Neutrophil (primary cell): ENCODE measurements around a stretch of chr5.

GRCh38 chr5:127961720-127962130 is 121.8 kb upstream of the SLC12A2 start:
- PRO-cap, result no peak

- PRO-cap, result no peak
These were observed 64.0 kb upstream of the SLC12A2 start for GRCh38 chr5:128019365-128020116.

DNA sequence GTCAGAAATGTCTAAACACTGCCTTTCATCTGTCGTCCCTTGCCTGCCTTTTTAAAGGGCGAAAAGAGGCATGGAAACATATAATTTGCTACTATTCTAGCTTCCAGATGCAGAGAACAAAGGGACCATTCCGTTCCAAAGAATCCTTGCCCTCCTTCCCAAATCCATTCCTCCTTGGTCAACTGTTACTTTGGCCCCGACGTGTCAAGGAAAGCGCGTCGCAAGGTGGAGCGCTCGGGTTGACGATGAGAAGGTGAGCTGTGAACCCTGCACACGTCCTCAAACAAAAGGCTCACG is 1.4 kb downstream of the FBN2 start:
- PRO-cap, result no peak

DNA sequence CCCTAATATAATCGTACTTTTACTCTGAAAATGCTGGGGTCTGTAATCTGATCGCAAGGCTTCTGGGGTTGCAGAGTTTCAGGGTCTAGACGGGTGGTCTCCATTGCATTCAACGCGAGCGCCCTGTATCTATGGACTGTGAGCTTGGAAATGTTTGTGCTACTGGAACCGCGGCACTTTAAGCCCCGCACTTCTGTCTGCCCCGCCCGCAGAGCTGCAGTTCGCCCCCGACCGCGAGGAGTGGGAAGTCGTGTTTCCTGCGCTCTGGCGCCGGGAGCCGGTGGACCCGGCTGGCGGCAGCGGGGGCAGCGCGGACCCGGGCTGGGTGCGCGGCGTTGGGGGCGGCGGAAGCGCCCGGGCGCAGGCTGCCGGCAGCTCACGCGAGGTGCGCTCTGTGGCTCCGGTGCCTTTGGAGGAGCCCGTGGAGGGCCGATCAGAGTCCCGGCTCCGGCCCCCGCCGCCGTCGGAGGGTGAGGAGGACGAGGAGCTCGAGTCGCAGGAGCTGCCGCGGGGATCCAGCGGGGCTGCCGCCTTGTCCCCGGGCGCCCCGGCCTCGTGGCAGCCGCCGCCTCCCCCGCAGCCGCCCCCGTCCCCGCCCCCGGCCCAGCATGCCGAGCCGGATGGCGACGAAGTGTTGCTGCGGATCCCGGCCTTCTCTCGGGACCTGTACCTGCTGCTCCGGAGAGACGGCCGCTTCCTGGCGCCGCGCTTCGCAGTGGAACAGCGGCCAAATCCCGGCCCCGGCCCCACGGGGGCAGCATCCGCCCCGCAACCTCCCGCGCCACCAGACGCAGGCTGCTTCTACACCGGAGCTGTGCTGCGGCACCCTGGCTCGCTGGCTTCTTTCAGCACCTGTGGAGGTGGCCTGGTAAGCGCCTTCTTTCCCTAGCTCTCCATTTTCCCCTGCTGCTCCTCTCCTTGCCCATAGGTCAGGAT is 1.1 kb downstream of the ADAMTS19 start:
- PRO-cap, result no peak

DNA sequence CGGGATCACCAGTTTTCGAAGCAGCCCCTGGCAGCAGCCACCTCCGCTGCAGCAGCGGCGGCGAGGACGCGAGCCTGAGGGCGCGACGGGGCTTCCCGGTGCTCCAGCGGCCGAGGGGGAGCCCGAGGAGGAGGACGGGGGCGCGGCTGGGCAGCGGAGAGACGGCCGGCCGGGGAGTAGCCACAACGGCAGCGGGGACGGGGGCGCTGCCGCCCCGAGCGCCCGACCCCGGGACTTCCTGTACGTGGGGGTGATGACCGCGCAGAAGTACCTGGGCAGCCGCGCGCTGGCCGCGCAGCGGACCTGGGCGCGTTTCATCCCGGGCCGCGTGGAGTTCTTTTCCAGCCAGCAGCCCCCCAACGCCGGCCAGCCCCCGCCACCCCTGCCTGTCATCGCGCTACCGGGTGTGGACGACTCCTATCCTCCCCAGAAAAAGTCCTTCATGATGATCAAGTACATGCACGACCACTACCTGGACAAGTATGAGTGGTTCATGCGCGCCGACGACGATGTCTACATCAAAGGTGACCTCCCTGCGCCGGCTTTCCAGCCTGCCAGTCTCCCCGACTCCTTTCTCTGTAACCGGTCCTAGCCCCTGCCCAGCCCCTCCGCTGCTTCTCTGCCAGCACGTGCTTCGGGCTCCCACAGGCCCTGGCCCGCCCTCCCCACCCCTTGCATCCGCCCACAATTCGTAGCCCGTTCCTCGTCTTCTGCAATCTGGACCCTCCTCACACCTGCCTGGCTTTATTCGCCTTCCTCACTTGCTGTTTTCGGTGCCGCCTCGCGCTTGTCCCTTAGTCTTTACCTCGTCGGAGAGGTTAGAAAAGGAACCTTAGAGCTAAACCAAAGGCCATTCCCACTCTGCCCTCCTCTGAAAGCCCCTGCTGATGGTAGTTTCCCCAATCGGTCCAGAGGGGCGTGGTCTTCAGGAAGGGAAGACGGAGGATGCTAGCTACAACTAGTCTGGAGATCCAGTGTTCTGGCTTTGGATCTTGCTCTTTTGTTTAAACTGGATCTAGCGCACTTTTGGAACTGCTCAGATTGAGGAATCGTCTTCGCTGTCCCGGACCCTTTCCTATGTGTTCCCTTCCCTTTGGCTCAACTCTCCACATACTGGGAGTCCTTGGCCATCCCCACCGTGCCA is 1.2 kb downstream of the CHSY3 start:
- PRO-cap, result no peak

DNA sequence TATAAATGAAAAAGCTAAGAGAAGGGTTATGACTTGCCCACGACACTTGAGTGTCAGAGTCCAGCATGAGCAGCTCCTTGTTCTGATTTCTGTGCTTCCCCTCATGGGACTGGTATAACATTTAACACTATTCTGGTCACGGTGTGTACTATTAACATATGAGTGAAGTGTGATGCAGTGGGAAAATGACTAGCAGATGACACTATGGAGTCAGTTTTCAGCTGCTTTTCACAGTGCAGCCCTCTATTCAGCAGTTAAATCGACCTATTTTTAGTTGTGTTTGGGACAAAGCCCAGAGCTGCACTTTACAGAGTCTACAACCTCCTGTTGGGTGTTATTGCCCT is 59.1 kb downstream of the CHSY3 start:
- PRO-cap, result no peak

GRCh38 chr5:131265256-131265988 is 1.6 kb downstream of the CDC42SE2 start:
- PRO-cap, result no peak

GRCh38 chr5:131271269-131271609 is 7.4 kb downstream of the CDC42SE2 start:
- PRO-cap, result unidirectional peak, plus-strand start at chr5:131271490

DNA sequence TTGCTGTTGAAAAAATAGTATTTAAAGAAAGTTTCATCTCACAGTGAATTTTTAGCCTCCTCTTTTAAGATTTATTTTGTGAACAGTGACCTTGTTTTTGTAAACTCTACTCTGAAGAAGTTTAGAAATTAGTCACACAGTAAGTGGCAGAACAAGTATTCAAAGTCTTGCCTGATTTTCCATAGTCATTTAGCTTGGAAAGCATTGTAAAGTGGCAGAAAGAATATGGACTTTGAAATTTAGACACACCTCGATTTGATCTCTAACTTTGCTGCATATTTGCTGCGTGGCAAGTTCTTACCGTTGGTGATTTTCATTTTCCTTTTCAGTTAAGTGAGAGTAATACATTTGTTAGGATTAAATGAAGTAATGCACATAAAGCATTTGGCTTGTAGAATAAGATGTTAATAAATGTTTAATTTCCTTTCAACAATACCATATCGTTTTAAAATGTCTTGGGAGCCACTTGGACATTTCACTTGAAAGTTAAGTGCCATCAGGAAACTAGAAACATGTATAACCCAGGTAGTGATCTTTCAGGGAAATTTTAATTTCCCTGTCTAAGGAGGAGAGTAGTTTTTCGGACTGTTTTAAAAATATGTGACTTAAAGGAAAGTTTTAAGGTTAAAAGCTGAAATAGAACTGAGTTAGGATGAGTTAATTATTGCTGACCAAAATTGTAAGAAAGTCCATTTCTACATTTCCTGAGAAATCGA is 17.8 kb downstream of the CDC42SE2 start:
- PRO-cap, result no peak

DNA sequence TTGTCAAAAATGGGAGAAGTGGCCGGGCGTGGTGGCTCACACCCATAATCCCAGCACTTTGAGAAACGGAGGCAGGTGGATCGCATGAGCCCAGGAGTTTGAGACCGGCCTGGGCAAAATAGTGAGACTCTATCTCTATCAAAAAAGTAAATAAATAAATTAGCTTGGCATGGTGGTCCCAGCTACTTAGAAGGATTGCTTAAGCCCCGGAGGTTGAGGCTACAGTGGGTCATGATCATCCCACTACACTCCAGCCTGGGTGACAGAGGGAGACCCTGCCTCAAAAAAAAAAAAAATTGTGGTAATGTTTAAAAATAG is 24.0 kb downstream of the CDC42SE2 start:
- PRO-cap, result no peak

DNA sequence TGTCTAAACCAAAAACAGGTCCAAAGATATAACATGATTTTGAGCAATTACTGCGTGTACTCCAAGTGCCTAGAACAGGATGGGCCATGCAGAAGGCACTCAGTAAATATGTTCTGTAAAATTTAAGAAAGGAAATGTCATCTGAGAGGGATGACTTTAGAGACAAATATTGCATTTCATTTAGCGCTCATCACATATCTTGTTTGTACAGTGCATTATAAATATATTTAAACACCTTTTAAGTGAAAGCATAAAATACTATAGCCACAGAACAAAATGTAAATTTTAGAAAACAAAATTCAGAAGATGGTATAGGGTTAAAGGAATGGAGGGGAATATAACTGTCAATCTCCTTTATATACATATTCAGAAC is 135.8 kb downstream of the CDC42SE2 start:
- PRO-cap, result no peak

DNA sequence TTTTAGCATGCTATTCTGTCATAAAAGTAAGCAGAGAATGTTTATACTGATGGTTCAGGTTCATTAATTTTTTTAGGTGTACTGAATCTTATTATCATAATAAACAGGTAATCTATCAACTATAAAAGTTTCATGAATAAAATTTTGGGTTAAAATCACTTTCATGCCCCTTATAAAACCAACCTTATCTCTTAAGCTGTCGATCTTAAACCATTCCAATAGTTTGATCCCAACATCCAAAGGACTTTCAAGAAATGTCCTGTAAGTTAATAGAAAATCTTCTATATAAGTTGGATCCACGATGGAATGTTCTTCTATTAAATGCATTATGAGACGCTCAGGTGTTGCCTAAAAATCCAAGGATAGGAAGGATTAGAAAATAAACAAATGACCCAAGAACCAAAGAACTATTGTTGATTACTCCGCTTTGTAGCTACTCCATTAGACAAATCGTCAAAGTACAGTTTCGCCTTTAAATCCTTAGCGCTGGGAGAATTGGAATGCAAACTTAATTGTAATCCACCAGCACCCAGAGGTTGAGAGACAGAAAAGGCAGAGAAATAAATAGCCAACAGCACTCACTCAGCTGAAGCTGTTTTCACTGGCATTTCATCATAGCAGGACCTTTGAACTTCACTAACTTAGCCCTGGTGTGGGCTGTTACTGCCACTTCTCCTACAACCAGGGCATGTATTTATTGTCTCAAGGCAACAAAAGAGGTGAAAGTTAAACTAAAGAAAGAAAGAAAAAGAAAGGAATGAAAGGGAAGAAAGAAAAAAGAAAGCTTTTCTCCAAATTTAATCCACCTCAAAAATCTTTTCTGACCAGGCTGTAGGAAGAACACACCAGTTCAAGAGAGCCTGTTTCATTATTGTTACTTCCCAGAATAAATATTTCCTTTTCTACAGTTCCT is 136.5 kb downstream of the RAPGEF6 start:
- PRO-cap, result no peak

- PRO-cap, result no peak
These were observed 97.2 kb downstream of the RAPGEF6 start for GRCh38 chr5:131537834-131538206.

DNA sequence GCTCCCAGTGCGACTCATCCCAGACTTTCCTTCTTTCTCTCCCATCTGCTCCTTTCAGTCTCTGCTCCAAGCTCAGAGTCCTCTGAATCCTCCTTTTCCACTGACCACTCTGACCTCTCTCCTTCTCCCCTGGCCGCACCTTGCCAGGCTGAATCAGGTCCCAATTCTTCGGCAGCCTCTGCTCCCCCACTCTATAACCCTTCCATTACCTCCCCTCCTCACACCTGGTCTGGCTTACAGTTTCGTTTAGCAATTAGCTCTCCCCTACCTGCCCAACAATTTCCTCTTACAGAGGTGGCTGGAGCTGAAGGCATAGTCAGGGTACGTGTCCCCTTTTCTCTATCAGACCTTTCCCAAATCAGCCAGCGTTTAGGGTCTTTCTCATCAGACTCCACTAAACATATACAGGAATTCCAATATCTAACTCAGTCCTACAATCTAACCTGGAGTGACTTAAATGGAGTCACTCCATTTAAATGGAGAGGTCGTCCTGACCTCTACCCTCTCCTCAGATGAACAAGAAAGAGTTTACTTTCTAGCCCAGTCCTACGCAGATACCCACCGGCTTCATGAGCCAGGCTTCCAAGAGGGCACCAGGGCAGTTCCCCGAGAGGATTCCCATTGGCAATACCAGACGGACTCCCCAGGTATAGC is 61.9 kb downstream of the RAPGEF6 start:
- PRO-cap, result no peak

DNA sequence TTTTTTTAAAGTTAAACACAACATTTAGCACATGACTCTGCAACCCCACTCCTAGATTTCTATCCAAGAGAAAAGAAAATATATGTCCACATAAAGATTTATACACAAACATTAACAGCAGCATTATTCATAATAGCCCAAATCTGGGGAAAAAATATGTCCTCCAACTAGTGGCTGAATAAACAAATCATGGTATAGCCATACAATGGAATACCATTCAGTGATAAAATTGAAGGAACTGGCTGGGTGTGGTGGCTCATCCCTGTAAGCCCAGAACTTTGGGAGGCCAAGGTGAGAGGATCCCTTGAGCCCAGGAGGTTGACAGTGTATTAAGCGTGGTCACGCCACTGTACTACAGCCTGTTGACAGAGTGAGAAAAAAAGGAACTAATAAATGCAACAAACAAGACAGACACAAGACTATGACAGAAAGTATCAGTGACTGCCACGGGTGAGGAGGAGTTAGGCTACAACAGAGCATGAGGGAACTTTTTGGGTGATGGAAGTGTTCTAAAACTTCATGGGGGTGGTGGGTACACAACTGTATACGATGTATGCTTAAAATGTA is 2.3 kb downstream of the FNIP1 start:
- PRO-cap, result unidirectional peak, plus-strand start at position 437 of the sequence

- PRO-cap, result no peak
These were observed 3.1 kb downstream of the P4HA2 start for GRCh38 chr5:132224538-132224996.

GRCh38 chr5:132259934-132260662 is 2.6 kb downstream of the PDLIM4 start:
- PRO-cap, result no peak

GRCh38 chr5:132297932-132298766 is 4.0 kb downstream of the SLC22A4 start:
- PRO-cap, result no peak

DNA sequence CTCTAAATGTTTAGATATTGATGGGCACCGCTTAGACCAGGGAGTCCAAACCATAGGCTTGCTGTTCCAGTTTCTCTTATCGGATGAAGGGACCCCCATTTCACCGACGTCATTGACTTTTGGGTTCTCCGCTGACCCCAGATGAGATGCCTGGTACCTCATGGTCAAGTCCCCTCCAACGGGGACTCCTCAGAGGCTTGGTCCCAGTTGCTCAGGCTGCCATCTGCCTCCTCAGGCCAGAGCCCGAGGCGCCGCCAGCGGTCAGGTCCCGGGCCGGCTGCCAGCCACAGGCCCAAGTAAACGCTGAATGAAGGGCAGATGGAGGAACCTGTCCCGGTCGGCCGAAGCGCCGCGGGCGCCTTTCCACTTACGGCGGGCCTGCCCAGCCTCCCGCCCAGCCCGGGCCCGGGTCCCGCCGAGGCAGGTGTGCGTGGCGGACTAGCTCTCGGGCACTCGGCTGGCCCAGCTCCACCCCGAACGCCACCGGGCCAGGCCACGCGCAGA is 40.8 kb downstream of the SLC22A5 start:
- PRO-cap, result no peak

- PRO-cap, result no peak
These were observed 48.4 kb downstream of the SLC22A5 start for GRCh38 chr5:132417633-132418520.